Colonic mucosa (tissue), 1 donor: ENCODE measurements around the gene TMEM120A.

DNA sequence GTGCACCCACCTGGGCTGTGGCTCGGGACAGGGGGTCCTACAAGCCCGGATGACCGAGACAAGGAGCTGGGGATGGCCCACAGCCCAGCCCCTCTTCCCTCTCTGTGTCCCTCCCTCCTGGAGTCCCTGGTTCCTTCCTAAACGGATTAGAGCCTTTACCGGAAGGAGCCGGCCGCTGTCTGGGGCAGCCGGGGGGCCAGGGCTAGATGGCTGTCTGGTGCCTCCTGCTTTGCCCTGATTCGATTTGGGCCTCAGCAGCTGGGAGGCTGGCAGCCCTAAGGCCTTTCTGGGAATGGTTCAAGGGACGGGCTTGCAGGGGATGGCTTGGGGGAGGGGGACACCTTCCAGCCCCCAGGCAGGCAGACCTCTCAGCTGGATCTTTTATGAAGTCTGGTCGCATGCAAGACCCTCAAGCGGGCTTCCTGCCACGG is 51.7 kb downstream of the GTF2IRD1 start:
- PRO-cap: no peak

GRCh38 chr7:74575254-74575746 is 82.2 kb upstream of the GTF2I start:
- PRO-cap: no peak

DNA sequence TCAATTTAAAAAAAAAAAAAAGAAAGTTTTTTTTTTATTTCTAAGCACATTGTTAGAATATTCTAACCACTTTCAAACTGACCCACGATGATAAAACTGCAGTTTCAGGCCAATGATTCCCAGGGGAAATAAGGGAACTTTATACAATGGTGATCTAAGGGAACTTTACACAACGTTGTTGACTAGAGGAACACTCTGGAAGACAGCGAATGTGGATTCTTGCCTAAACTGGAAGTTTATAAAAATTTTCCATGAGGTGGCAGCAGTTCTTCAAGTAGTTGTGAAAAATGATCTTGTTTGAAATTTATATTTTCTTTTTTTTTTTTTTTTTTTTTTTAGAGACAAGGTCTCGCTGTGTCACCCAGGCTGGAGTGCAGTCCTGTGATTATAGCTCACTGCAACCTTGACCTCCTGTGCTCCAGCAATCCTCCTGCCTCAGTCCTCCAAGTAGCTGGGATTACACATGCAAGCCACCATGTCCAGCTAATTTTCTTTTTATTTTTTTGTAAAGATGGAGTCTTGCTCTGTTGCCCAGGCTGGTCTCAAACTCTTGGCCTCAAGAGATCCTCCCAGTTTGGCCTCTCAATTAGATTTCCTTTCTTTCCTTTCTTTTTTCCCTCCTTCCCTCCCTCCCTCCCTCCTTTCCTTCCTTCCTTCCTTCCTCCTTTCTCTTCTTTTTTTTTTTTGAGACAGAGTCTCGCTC is 32.0 kb upstream of the GTF2I start:
- PRO-cap: no peak

GRCh38 chr7:74707042-74707819 is 49.7 kb downstream of the GTF2I start:
- PRO-cap: unidirectional peak, minus-strand start at chr7:74707281

DNA sequence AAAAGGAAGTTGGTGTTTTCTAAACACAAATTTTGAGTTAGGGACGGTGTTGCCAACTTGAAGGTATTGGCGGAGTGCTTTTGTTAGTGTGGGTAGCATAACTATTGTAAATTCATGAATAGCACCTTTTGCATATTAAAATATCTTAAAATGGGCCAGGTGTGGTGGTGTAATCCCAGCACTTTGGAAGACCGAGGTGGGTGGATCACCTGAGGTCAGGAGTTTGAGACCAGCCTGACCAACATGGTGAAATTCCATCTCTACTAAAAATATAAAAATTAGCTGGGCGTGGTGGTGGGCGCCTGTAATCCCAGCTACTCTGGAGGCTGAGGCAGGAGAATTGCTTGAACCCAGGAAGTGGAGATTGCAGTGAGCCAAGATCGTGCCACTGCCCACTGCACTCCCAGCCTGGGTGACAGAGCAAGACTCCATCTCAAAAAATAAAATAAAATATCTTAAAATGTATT is 49.3 kb upstream of the NCF1 start:
- PRO-cap: no peak

DNA sequence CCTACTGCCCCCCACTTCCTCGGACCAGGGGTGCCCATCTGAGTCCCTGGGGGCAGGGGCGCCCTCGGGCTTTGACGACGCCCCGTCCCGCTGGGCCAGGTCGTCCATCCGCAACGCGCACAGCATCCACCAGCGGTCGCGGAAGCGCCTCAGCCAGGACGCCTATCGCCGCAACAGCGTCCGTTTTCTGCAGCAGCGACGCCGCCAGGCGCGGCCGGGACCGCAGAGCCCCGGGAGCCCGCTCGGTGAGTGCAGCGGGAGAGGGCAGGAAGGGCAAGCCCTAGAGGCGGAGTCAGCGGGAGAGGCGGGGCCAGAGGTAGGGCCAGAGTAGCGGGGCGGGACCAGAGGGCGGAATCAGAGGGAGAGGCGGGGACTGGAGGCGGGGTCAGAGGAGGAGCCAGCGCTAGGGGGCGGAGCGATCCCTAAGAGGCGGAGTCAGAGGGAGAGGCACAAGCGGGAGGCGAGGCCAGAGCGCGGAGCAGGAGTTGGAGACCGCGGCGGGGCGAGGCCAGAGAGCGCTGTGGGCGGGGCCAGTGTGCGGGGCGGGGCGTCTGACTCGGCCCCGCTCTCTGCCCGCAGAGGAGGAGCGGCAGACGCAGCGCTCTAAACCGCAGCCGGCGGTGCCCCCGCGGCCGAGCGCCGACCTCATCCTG is 14.8 kb downstream of the NCF1 start:
- PRO-cap: no peak

GRCh38 chr7:75025303-75025898 is 48.2 kb downstream of the RCC1L start:
- PRO-cap: no peak

GRCh38 chr7:75166366-75166839 is 74.0 kb downstream of the GTF2IRD2B start:
- PRO-cap: no peak

DNA sequence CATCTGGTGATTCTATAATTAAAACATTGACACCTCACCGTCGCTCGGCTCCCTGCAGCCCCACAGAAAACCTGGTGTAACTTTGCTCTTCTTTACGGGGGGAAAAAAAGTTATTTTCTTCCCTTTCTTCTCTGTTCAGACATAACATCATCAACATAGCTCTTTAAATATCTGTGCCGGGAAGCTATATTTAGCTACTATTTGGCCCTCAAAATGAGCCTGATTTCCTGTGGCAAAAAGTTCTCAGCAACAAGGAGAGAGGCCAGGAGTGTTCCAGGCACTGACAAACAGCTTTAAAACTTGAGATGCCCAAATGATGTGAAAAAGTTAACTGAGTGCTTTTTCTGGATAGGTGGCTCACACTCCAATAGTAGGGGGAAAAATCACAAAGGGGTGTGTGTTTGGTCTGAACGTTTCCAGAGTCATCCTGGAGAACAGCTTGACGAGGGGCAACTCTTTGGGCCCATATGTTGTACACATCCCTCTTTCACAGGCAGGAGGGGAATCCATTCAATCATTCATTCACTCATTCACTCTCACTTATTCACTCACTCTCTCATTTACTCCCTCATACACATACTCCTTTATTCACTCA is 26.6 kb downstream of the HIP1 start:
- PRO-cap: no peak

GRCh38 chr7:75788119-75788690 is 16.2 kb upstream of the CCL26 start:
- PRO-cap: no peak

GRCh38 chr7:75795785-75796353 is 17.7 kb downstream of the CCL24 start:
- PRO-cap: no peak

- PRO-cap: no peak
Measured at GRCh38 chr7:75881817-75882577, 3.2 kb downstream of the RHBDD2 start.

- PRO-cap: bidirectional peak, plus-strand start at chr7:75915157, minus-strand start at chr7:75914910
Measured at GRCh38 chr7:75914004-75915012, 647 bp upstream of the POR start.

DNA sequence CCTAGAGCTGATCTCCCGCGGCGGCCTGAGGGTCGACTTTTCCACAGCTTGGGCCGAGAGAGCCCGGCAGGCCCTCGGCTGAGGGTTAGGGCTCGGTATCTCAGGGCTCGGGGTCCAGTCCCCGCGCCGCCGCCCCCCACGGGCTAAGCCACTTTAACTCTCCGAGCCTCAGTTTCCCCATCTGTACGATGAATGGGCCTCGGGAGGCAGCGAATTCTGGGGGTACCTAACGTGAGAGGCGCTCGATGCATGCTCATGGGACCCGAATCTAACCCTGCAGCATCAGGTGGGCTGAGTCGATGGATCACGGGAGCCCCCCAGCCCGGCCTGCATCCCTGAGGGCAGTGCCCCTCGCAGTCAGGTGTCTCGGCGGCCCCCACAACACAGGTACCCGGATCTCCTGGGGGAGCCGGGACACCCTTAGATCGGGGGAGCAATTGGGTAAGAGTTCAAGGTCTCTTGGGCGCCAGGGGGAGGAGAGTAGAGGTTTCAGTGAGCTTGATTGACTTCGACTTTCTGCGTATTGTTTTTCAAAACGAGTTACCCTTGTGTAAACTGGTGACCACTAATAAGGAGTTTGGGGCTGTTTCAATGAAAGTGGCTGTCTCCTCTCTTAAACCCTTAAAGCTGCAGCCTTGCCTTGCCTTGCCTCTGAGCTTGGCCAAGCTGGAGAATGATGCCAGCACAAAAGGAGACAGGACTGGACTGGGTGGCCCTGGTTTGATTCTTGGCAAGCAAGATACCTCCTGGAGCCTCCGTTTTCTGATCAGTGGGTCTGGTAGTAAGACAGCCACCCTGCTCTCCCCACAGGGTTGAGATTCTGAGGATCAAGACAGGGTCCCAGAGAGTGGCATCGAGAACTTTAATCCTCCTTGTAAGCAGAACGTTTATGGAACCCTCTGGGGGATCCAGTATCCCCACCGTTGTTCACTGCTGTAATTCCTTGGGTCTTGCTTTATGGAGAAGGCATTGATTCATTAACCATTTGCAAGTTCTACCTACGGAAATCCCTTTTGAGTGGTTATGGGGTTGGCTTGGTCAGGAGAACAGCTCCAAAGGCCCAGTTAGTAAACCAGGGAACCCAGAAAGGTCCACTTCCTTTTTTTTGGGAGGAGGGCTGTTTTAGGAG is 790 bp downstream of the POR start:
- PRO-cap: no peak

DNA sequence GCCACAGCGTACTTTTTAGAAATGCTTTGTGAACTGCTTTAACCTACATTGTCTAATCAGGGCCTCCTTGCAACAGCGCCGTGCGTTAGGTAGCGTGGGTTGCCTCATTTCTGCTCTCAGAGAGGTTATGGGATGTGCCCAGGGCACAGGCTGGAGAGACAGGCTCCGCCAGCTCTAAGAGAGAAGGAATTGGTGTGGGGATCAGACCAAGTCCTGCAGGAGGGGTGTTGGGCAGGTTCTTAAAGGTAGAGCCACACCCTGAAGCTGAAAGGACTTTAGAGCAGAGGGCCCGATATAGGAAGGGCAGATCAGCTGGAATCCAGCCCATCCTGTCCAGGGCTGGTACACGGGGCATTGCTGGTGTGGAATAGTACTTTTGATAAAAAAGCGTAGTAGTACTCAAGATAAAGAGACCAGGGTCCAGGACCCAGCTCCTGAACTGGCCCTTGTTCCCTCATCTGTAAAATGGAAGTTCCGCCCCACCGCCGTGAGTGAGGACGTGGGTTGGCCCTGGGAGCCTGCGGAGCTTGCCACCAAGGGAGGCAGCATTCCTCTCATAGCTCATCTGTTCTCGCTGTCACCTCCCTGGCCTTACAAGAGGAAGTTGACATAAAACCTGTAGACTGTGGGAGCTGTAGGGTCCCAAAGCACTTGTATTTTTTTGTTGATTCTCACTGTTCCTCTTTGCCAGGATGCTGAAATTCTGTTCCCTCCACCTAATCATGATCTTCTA is 37.2 kb downstream of the TMEM120A start:
- PRO-cap: bidirectional peak, plus-strand start at position 306 of the sequence, minus-strand start at position 215 of the sequence

- PRO-cap: bidirectional peak, plus-strand start at chr7:75994774, minus-strand start at chr7:75994595
Measured at GRCh38 chr7:75994386-75995055, at the start of gene TMEM120A. TMEM120A (minus strand) TSS chr7:75994595.

GRCh38 chr7:76069174-76069677 is 21.3 kb downstream of the MDH2 start:
- PRO-cap: no peak

DNA sequence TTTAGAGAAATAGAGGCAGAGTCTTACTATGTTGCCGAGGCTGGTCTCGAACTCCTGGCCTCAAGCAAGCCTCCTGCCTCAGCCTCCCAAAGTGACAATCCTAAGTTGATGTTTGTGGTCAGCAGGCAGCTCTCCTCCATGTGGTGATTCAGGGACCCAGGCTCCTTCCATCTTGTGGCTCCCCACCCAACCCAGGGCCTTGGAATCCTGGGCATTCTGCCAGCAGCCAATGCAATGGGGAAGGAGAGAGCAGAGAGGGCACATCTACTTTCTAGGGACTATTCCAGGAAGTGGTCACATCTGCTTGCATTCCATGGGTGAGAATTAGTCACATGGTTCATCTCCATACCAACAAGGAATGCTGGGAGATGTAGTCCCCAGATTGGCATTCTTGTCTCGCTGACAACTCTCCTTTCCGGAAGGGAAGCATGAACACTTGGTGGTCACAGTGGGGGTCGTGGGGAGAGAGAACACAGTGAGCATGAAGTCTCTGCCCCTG is 9.9 kb upstream of the SRRM3 start:
- PRO-cap: unidirectional peak, plus-strand start at position 359 of the sequence

- PRO-cap: no peak
Measured at GRCh38 chr7:76233709-76234654, 32.3 kb downstream of the SRRM3 start.

DNA sequence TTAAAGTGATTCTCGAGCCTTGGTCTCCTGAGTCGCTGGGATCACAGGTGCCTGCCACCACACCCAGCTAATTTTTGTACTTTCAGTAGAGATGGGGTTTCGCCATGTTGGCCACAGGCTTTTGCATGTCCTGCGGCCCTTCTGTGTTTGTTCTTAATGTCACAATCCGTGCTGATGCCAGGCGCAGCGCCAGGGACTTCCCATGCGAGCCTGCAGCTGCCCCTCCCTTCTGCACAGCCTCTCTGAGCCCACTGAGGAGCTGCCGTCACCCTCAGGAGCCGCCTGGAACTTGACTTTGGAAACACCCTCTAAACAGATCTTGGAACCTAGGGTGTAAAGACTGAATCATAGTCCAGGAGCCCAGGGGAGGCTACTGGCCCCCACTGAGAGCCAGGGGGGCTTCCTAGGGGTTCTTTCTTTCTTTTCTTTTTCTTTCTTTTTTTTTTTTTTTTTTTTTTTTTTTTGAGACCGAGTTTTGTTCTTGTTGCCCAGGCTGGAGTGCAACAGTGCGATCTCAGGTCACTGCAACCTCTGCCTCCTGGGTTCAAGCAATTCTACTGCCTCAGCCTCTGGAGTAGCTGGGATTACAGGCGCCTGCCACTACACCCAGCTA is 24.1 kb downstream of the SPDYE17 start:
- PRO-cap: bidirectional peak, plus-strand start at position 270 of the sequence, minus-strand start at position 155 of the sequence